Melanocyte of skin (primary cell): ENCODE measurements around the genes AMY1C and EEIG2.

GRCh38 chr1:103749715-103750003, at the start of gene AMY1C:
TSS of gene AMY1C (plus strand) at chr1:103749898.
- CAGE, long polyA plus RNA, 2 experiments, result no peak in any of the 2 experiments

DNA sequence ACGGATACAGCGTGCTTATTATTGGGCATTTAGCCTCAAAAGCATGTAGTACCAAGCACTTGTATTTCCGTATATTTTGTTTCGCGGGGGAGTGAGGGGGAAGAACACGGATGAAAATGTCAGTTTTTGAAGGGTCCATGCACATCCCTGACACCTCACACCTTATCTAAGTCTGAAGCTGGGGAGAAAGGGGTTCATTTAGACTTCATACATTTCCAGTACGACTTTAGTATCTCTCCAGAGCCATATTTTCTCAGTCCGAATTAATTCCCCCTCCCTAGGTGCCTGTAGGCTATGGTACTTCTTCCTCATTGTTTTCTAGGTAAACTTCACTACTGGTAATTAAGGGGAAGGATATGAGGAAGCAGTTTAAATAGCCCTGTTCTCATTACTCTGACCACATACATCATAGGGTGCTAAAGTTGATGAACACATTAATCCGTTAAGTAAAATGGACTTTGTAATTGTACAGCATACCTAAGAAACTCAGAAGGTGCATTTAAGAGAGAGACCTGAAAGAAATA, 1.6 kb downstream of the PRMT6 start:
- CAGE, long polyA plus RNA, 2 experiments, result no peak in any of the 2 experiments

- CAGE, long polyA plus RNA, 2 experiments, result no peak in any of the 2 experiments
Observed at GRCh38 chr1:107570175-107571028, 394.6 kb downstream of the VAV3 start.

DNA sequence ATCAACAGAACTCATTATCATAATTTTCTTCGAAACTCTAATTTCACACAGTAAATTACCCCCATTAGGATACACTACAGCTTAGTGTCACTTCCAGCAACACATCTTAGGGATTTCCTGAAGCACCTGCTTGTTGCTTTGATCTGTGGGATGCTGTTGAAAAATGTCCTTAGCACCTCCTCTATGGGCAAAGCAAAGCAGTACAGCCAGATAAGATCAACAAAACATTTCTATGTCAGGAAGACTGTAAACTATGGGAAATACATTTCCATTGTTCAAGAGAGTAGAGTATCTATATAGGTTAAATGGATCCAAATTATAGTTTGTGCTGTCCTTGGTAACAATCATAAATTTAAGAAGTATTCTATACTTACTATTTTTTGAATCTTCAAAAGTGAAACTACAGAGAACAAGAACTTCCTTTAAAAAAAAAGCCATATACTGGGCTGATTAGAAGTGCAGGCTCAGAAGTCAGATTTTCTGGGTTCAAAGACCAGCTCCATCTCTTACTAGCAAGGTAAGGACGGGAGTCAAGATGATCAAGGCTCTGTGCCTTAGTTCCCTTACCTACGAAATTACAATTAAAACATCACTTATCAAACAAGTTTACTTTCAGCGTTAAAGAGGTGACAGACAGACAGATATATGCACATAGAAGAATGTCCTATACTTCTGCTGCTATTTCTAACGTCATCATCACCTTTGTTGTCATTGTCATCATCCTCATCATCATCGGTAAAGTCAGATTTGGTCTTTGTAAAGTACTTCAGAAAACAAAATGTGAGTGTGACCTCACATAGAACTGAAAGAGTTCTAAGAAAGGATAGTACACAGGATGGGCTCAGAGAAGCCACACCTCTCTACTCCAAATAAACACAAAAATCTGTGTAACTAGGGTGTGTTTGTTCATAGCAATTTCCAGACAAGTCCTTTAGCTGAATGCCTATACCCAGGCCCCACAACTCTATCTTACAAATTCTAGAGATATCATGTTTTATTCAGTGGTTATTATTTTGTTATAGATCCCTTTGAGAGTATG, 178.8 kb downstream of the VAV3 start:
- CAGE, long polyA plus RNA, 2 experiments, result no peak in any of the 2 experiments

DNA sequence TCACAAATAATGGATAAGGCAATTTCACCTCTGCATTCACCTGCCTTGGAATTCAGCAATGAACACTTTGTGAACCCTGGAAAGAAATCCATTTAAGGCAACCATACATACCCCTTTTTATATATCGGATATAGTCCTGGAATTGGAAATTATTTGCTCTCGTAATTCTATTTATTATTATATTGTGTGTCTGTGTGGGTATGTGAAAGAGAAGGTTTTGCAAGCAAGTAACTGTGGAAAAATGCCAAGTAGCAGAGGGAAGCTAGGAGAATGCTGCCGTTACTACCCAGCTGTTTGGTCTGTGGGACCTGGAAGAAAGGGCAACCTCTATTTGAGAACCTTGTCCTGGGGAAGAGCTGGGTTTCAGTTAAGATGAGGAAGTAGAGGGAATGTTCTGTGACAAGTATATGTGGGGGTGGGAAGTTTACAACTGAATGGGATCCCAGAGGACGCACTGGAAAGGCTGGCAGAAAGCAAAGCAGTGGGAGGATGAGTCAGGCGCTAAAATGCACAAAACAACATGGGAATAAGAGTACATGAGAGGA, 88.2 kb upstream of the VAV3 start:
- CAGE, long polyA plus RNA, 2 experiments, result no peak in any of the 2 experiments

GRCh38 chr1:108165442-108166369, 34.4 kb downstream of the SLC25A24 start:
- CAGE, long polyA plus RNA, 2 experiments, result no peak in any of the 2 experiments

GRCh38 chr1:108198927-108199698, 1.0 kb downstream of the SLC25A24 start:
- CAGE, long polyA plus RNA, 2 experiments, result no peak in any of the 2 experiments

DNA sequence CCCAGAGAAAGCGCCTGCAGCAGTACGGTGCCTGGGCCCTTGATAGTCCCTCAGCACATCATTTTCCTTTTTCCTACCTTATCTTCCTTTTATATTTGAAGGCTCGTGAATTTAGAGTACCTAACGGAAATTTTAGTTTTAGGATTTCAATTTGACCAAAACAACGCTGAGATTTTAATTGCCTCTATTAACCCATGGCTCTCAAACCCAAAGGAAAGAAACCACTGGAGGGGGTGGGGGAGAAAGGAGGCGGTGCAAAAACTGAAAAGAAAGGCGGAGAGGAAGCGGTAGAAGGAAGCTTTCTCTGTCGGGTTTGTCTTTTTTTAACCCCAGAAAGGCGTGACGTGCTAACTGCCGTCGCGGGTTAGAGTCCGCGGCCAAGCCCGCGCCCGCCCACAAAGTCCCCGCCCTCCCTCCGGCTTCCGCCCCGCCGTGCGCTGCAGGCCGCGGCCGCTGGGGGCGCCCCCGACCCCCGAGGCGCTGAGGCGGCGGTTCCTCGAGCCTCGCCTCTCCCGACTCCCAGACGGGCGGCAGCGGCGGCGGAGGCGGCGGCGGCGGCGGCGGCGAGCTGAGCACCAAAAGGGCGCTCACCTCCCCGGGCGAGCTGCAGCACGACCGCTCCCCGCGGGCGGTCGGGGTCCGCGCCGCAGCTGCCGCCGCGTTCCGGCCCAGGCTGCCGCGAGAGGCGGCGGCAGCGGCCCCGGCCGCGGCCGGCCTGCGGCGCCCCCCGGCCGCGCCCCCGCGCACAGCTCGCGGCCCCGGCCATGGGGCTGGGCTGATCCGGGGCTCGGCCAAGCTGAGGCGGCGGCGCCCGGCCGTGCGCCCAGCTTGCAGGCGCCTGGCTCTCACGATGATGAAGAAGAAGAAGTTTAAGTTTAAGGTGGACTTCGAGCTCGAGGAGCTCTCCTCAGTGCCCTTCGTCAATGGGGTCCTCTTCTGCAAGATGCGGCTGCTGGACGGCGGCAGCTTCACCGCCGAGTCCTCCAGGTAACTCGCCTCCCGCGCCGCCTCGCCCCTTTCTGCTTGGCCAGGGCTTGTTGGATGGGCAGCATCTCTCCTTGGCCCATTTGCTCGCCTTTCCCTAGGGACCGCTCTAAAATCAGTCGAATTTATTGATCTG, at the start of gene EEIG2:
EEIG2 (plus strand) TSS at position 522 of the 1,120 bp plus-strand sequence.
- CAGE, long polyA plus RNA, 2 experiments, result no peak in any of the 2 experiments

DNA sequence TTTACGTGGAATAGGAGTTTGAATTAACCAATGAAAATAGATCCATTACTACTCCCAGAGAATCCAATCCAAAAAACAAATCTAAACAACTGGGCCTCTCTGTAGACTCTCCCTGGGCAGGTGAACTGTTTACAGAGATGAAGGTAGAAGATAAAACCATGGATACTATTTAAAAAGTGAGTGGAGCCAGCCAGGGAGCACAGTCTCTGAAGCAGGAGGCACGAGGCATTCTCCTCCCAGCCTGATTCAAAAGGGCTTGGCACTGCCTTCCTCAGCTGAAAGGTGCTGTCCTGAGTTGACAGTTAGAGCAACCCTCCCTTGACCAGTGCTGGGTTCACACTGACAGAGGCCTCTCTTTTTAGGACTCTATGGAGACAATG, 36.9 kb downstream of the HENMT1 start:
- CAGE, long polyA plus RNA, 2 experiments, result no peak in any of the 2 experiments

- CAGE, long polyA plus RNA, 2 experiments, result no peak in any of the 2 experiments
Observed at GRCh38 chr1:108692084-108692275, 130 bp upstream of the PRPF38B start.

DNA sequence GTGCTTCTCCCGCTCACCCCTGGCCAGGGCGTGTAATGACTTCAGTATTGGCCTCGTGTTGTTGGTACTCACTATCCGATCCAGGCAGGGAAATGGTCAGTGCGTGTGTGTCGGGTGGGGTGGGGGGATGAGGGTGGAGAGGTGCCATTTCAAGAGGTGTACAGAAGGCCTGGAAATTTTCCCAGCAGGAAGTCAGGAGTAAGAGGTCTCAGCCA, 1.0 kb downstream of the PRPF38B start:
- CAGE, long polyA plus RNA, 2 experiments, result no peak in any of the 2 experiments

DNA sequence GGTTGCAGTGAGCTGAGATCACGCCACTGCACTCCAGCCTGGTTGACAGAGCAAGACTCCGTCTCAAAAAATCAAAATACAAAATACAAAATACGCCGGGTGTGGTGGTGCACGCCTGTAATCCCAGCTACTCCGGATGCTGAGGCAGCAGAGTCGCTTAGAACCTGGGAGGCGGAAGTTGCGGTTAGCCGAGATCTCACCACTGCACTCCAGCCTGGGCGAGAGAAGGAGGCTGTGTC, 9.3 kb upstream of the FNDC7 start:
- CAGE, long polyA plus RNA, 2 experiments, result no peak in any of the 2 experiments

DNA sequence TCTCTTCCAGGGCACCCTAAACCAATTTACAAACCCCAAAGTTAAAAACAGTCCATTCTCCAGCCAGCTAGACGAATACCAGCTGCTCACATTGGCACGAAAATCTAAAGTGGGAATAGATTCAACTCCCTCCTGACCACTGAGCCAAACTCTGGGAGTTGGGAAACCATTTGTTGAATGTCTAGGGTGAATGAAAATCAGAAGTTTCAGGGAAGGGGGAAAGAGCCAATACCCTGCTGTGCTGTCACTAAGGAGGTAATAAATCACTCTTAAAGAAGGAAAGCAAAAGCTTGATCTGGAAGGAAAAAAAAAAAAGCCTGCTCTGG, 42.2 kb downstream of the AKNAD1 start:
- CAGE, long polyA plus RNA, 2 experiments, result no peak in any of the 2 experiments

GRCh38 chr1:108816002-108816899, 40.6 kb downstream of the AKNAD1 start:
- CAGE, long polyA plus RNA, 2 experiments, result no peak in any of the 2 experiments

GRCh38 chr1:108830278-108831095, 26.4 kb downstream of the AKNAD1 start:
- CAGE, long polyA plus RNA, 2 experiments, result no peak in any of the 2 experiments

- CAGE, long polyA plus RNA, 2 experiments, result no peak in any of the 2 experiments
Observed at GRCh38 chr1:109091512-109092168, 1.1 kb downstream of the TMEM167B start.

- CAGE, long polyA plus RNA, 2 experiments, result no peak in any of the 2 experiments
Observed at GRCh38 chr1:109134345-109134857, 20.5 kb downstream of the ELAPOR1 start.

GRCh38 chr1:109148908-109149781, 35.2 kb downstream of the ELAPOR1 start:
- CAGE, long polyA plus RNA, 2 experiments, result no peak in any of the 2 experiments

DNA sequence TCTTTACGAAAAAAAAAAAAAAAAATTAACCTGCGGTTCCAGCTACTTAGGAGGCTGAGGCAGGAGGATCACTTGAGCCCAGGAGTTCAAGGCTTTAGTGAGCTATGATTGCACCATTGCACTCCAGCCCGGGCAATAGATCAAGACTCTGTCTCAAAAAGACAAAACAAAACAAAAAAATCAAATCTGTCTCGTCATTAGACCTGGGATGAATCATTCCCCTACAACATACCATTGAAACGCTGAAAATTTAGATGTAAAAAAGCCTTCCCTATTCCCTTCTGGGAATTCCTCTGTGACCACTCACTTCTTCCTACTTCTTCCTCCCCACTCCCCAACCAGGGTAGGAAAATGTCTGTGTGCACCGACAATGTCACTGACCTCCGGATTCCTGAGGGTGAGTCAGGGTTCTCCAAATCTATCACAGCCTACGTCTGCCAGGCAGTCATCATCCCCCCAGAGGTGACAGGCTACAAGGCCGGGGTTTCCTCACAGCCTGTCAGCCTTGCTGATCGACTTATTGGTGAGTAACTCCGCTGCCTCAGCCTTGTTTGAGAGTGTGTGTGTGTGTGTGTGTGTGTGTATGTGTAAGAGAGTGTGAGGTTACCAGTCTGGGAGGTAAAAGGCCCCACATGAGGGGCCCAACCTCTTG, 16.5 kb upstream of the SARS1 start:
- CAGE, long polyA plus RNA, 2 experiments, result no peak in any of the 2 experiments

DNA sequence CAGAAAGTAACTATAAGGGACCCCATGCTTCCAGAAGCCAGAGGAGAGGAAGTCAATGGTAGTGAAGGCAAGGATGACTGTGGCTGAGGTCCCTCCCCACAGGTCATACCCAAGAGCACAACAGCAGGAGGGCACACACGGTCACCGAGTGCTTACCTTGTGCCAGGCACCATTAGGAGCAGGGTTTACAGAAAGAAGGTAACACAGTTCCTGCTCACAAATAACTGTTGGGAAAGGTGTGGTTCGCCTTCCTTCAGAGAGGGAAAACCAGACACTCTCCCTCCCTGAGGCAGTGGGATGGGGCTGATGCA, 9.5 kb upstream of the CELSR2 start:
- CAGE, long polyA plus RNA, 2 experiments, result no peak in any of the 2 experiments